Camera-type eye (tissue), 1 donor: ENCODE results near the genes ZW10 and USP28.

DNA sequence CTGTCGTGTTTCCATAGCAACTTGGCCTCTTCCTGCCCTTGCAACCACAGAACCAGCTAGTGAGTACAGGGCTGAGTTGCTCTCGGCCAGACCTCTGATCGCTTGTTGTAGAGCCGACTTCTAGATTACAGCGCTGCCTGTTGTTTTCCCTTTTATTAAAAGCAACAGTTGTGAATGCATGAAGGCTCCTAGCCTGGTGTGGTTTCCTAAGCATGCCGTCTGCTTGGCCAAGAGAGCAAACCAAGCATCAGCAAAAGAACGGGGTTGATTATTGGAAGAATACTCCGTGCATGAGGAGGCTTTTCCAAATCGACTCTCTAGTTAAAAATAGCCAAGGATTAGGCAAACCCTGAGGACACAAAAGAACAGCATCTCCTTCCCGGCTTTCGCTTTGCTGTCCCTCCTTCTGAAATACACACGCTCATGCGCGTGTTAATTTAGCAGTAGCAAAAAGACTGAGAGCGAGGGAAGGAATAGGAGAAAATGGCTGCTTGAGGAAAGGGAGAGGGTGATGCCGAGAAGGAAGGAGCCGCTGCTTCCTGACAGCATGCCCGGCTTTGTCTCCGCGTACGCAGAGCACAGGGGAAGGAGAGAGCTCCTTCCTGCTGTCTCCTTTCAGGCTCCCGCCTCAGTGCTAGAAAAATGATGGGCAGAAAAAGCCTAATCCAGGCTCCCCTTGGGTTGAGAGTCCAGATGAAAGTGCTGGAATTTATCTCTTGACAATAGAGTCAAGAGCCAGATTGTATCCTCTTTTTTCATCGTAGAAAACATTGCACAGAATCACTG lies 71.4 kb upstream of the TTC12 start:
- RAMPAGE, long total RNA: no peak

- RAMPAGE, long total RNA: no peak
These were observed 24.7 kb downstream of the TTC12 start for GRCh38 chr11:113338889-113339582.

DNA sequence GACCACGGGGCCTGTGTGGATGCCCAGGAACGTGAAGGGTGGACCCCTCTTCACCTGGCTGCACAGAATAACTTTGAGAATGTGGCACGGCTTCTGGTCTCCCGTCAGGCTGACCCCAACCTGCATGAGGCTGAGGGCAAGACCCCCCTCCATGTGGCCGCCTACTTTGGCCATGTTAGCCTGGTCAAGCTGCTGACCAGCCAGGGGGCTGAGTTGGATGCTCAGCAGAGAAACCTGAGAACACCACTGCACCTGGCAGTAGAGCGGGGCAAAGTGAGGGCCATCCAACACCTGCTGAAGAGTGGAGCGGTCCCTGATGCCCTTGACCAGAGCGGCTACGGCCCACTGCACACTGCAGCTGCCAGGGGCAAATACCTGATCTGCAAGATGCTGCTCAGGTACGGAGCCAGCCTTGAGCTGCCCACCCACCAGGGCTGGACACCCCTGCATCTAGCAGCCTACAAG lies 11.8 kb downstream of the ANKK1 start:
- RAMPAGE, long total RNA: no peak

GRCh38 chr11:113690652-113691360 lies 15.3 kb downstream of the TMPRSS5 start:
- RAMPAGE, long total RNA: no peak

GRCh38 chr11:113773433-113774398 lies at the start of gene ZW10:
Gene ZW10 (minus strand): TSS chr11:113773692.
- RAMPAGE, long total RNA: no peak

GRCh38 chr11:113837804-113838593 lies 37.4 kb downstream of the USP28 start:
- RAMPAGE, long total RNA: no peak

GRCh38 chr11:113875431-113876233 lies at the start of gene USP28:
Gene USP28 (minus strand): TSS chr11:113875572.
- RAMPAGE, long total RNA: no peak

DNA sequence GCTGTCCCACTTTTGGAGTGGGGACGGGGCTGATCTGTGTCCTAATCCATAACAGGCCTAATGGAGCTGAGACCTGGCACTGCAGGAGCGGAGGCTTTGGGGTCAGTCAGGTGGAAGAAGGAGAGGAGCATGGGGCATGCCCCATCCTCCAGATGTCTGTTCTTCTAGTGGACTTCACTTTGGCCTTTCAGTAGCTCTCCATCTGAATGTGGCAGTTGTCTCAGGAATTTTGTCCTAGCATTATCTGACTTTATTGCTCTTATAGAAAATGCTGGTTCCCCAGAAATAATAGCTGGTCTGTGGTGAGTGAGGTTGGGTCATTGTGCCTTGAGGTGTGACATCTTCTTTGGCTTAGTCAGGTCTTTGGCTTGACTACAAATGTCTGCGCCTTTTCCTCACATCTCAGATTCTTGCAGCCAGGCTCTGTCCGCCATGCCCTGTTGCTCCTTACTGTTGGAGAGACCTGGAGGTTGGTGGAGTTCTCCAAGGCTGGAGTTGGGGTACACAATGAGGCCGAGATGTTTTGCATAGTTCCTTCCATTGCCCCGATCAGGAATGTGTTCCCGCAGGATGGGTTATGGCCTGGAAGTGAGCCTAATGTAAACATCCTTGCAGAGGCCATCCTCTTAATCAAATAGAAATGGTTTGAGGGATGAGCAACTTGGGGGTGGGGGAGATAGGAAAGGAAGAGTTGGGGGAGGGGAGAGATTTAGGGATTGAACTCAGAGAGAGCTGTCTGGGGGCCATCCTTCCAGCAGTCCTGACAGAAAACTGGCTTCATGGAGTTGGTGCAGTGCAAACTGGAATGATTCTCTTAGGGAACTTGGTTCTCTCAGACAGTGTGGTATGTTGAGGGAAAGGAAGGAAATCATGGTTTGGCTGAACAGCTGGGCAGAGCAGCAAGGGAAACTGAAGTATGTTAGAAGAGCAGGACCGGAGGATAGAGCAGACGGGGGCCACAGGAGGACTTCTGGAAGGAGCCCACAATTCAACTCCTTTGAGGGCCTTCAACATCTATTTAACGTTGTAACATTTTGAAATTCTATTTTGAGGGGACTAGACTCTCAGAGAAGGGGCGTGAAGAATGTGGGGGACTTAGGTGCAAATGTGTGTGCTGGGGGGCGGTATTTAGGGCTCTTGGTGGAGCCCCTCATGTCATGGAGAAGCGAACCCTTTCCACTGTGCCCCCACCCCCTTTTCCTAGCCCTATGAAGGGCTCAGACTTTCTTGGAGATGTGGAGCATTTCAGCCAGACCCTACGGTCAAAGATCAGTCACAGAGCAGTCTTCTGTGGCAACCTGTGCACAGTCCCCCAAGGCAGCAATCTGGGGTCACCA lies 50.0 kb downstream of the ZBTB16 start:
- RAMPAGE, long total RNA: no peak

DNA sequence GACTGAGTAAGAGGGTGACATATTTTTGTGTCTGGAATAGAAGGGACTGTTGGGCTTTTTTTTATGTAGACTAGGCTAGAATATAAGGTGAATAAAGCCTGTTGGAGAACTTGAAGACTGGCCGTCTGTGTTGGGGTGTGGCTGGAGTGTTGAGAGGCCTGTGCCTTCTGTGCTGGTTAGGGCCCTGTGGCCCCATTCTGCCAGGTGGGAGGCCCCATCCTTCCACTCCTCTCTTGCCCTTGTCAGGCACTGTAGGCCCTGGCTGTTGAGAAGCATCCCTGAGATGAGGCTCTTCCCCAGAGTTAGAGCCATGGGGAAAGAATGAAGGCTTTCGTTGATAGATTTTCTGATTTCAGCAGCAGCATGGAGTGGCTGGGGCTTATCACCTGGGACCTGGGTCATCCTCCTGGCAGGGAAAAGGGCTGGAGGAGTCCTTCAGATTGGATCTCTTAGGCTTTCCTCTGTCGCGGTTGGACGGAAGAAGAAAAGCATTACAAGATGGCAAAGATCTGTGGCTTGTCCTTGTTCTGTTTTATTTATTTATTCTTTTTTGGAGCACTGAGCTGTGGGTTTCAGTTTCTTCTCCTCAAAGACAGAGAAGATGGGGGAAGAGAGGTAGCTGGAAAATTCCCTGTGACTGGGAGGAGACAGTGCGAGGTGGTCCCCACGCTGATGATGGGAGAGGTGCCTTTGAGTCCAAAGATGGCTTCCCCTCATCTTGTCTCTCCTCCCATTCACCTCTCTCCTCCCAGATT lies 102.4 kb downstream of the ZBTB16 start:
- RAMPAGE, long total RNA: no peak

- RAMPAGE, long total RNA: no peak
These were observed 100.0 kb upstream of the NNMT start for GRCh38 chr11:114196011-114196865.

DNA sequence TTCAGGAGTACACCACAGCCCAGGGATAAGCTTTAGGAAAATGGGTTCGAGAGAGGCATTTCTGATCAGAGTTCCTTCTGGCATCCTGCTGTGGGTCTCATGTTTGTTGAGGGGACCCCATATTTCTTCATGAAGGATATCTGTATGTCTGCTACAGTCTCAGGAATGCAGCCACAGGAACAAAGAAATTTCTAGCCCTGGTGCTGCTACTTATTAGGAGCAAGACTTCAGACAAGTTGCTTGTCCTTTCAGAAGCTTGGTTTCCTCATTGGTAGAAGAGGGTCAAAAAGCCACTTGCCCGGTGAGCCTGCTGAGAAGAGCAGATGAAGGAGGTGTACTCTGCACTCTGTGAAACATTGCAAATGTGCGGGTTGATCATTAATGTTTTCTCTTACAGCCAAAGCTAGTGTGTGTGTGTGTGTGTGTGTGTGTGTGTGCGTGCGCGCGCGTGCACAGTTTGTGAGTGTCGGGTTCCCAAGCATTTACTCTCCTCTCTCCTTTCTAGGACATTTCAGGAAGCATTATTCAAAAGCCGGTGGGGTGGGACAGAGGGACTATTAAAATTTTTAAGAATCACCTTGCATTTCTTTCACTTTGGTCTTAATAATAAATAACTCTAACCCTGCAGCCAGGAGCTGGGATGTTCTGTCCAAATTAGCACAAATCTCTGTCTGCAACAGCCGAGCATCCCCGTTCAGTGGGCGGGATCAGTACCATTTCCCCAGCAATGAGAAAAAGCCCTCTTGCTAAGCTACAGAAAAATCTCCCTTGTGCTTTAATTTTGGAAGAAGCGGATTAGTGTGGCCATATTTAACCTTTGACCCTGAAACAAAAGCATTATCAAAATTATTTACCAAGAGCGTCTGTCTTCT lies 86.2 kb upstream of the NNMT start:
- RAMPAGE, long total RNA: no peak

GRCh38 chr11:114239275-114239972 lies 56.8 kb upstream of the NNMT start:
- RAMPAGE, long total RNA: no peak

- RAMPAGE, long total RNA: no peak
These were observed 33.5 kb upstream of the NNMT start for GRCh38 chr11:114262613-114263219.

DNA sequence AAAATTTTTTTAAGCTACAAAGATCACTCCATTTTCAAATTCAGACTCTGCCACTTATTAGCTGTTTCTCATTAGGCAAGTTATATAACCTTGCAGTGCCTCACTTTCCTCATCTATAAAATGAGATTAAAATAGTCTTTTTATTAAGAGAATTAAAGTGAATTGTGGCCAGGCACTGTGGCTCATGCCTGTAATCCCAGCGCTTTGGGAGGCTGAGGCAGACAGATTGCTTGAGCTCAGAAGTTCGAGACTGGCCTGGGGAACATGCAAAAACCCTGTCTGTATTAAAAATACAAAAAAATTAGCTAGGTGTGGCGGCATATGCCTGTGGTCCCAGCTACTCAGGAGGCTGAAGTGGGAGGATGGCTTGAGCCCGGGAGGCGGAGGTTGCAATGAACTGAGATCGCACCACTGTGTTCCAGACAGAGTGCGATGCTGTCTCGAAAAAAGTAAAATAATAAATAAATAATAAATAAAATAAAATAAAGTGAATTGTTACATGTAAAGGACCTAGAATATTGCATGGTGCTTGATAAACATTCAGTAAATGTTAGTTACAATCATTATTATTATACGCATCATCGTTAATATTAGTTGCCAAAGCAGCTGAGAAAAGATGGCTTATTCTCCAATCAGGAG lies 17.0 kb downstream of the NNMT start:
- RAMPAGE, long total RNA: no peak

GRCh38 chr11:114313764-114314269 lies 17.6 kb downstream of the NNMT start:
- RAMPAGE, long total RNA: no peak

GRCh38 chr11:115706765-115707048 lies 202.5 kb upstream of the CADM1 start:
- RAMPAGE, long total RNA: no peak

DNA sequence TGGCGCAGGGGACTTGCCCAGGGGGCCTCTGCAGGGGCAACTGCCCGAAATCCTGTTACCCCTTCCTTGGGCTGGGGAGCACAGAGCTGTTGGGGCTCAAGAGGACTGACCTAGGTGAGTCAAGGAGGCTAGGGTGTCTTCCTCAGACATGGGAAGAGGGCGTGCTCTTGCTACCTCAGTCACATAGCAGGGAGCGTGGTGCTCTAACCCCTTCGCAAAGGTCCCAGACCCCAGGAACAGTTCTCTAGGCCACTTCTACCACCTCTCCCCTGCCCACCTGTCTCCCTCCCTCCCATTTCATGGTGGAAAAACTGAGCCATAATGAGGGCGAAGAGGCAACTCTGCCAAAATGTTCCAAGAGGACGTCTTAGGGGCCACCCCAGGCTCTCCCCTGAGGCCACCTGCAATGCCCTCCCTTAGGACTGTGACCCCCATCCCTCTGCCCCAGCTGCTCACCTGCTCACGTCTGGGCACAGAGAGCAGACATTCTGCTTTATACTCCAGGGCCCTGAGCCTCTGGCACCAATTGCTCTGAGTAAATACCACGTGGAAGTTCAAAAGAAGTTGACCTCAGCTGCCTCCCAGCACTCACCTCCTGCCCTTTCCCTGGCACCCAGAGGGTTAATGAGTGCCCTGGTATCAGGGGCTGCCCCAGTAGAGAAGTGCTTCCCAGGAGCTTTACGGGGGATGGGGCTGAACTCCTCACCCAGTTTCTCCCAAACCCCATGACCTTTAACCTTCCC lies 416 bp upstream of the APOA5 start:
- RAMPAGE, long total RNA: no peak

- RAMPAGE, long total RNA: no peak
These were observed 14.7 kb upstream of the APOA5 start for GRCh38 chr11:116806375-116806792.

DNA sequence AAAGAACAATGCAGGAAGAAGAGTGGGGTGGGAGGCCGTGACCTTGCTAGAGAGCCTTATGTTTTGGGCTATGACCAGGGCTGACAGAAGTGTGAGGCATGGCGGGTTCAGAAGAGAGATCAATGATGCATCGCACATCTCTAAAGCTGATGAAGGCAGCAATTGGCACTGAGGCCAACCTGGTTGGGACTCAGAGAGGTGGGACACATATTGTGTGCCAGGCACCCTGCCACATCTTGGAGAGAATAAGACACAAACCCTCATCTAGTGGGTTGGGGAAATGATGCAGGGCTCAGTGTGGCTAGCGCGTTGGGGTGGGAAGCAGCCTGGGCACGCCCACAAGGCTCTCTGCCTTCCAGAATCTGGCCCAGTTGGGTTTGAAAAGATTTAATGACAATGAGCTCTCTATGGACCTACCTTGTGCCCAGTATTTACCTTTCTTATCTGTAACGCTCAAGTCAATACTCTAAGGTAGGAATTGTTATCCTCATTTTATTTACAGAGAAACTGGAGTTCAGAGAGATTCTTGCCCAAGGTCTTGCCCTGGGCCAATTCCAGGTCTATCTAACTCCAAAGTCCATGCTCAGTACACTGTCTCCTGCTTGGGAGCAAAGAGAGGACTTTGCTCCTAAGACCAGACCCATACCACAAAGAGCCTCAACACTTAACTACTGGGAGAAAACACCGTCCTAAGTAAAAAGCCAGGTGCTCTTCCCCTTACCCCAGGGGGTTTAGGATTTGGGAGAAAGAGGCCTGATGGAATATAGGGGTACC lies 15.0 kb downstream of the APOA4 start:
- RAMPAGE, long total RNA: no peak

- RAMPAGE, long total RNA: no peak
These were observed 3.0 kb upstream of the APOA4 start for GRCh38 chr11:116826021-116826569.